Epithelial cell of alveolus of lung (primary cell): ENCODE measurements around a stretch of chr17.

DNA sequence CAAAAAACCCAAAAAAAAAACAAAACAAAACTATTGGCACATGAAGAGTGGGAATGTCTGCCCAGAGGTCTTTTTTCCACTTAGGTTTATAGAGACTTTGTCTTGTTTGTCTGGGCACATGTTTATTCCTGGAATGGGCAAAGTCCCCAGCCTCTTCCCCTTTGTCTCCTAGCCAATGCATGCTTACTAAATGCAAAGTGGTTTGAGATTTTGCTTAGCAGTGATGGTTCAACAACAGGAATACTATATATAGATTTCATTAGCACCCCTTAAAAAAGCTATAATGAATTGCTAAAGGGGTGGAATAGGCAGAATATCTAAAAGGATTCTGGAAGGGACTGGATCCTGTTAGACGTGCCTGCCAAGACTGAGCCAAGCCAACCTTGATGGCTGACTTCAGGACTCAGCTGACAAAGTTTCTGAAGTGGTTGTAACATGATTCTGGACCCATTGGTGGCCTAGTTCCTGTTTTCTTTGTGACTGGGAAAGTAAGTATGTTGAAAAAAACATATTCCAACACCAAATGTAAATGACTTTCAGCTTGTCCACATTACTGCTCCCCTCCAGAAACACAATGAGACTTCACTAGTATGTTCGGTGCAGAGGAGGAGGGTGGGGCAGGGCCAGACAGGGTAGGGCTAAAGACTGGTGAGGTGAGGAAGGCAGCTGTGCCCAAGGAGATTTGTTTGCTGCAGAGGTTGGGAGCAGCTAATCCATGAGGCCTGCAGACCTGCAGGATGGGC lies 26.2 kb downstream of the NMT1 start:
- RAMPAGE, long total RNA: no peak
- RRBS: no CpG with 5 or more reads among the region's 2 CpGs

GRCh38 chr17:45114755-45115305 lies 17.5 kb downstream of the PLCD3 start:
- RAMPAGE, long total RNA: no peak
- RRBS: no CpG with 5 or more reads among the region's 17 CpGs

DNA sequence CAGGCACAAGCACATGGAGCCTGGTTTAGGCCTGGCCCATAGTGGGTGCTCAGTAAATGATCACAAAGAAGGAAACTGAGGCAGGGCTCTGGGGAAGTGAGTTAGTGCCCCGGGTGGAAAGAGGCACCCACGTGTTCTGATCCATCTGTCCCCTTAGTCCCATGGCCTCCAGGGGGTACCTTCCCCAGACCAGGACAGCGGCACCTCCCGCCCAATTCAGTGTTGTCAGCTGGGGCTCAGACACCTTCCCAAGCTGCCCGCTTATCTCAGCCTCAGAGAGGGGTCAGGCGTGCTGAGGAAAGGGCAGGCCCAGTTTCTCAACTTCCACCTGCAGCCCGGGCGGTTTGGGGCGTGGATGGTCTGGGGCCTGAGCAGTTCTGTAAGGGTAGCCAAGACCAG lies 5.2 kb downstream of the PLCD3 start:
- RAMPAGE, long total RNA: no peak
- RRBS: no CpG with 5 or more reads among the region's 9 CpGs

DNA sequence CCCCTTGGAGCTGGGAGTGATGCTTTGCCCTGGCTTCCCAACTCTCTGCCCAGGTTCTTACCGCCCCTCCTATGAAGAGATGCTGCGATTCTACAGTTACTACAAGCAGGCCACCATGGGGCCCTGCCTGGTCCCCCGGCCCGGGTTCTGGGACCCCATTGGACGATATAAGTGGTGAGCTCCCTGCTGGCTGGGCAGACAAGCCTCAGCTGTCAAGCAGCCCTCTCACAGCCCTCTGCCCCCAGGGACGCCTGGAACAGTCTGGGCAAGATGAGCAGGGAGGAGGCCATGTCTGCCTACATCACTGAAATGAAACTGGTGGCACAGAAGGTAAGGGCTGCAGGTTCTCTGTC lies 936 bp downstream of the ACBD4 start:
- RAMPAGE, long total RNA: no peak
- RRBS: no CpG with 5 or more reads among the region's 6 CpGs

GRCh38 chr17:45137608-45138351 lies 2.3 kb downstream of the ACBD4 start:
- RAMPAGE, long total RNA: no peak
- RRBS: no CpG with 5 or more reads among the region's 11 CpGs

DNA sequence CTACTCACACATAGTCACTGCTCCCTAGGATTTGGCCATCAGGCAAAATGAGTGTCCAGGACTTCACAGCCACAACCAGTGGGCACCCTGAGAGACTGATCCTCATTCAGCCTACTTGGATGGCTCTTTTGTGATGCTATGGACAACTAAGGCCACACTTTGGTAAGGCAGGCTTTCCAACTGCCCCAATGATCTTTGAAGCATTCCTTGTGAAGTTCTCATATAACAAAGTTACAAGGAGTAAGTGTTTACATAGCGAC lies 3.6 kb upstream of the HEXIM2 start:
- RAMPAGE, long total RNA: no peak
- RRBS: no CpG with 5 or more reads among the region's 1 CpG

DNA sequence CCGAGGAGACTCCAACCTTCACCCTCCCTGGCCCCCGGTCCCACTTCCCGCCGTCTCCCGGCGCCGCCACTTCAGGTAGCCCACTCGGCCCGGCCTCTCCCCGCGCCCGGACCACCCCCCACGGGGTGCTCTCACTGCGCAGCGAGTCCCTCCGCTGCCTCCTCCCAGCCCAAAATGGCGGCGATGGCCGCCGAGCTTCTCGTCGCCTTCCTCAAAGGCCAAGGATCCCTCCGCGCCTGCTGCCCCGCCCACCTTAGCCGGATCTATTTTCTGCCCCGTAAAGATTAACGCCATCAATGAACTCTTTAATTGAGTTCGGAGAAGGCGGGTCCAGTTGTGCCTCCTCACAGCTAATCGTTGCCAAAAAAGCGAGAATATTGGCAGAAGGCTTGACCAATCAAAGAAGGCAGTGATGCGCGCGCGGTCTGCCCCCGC lies 332 bp upstream of the HEXIM2 start:
- RAMPAGE, long total RNA: start-site peak on the minus strand centred at position 194 of the sequence, 39 bp wide, 24 and 8 reads in 2 replicates
- RRBS: 0% methylated on average over 2 of the region's 37 CpGs

DNA sequence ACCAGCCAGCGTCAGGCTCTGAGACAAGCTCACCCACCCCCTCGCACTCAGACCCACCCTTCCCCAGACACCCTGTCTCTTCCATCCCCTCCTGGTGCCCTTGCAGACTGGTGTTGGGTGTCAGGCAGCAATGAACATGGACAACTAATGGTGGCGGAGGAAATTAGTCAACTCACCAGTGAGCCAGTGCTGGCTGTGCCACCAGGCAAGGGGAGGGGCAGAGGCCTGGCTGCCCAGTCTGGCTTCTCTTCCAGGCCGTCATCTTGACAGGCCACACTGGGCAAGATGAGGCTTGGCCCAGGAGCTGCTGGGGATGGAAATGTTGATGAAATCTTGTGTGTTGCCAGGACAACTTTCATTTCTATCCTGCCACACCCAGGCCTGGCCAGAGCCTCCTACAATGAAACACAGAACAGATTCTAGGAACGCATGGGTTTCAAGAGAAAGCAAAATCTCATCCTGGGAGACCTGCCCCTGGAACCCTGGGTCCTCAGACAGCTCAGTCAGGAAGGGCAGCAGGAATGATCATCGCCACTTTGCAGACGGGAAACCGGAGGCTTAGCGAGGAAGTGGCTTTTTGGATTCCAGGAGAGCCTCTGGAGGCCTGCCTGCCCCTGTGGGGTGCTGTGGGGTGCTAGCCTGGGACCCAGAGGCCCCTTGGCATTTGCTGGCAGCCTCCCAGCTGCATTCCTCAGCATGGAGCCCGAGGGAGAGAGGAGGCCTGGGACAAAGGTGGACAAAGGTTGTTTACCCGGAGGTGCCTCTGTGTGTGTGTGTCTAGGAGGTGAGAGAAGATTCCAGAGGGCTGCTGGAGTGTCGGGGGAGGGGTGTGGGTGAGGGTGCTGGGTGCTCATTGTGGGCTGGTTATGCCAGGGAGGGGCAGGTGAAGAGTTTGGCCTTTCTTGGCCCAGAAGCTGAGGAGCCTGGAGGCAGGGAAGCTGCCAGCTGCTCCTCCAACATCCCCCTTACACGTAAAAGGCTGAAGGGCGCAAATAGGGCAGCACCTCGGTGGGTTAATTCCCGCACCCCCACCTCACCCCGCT lies 9.4 kb downstream of the HEXIM2 start:
- RAMPAGE, long total RNA: no peak
- RRBS: no CpG with 5 or more reads among the region's 17 CpGs

GRCh38 chr17:45190368-45190926 lies 28.8 kb downstream of the HEXIM2 start:
- RAMPAGE, long total RNA: no peak
- RRBS: no CpG with 5 or more reads among the region's 8 CpGs

- RAMPAGE, long total RNA: no peak
- RRBS: no CpG with 5 or more reads among the region's 18 CpGs
These were observed 15.5 kb downstream of the FMNL1 start for GRCh38 chr17:45236846-45237868.

GRCh38 chr17:45273365-45274389 lies 11.8 kb upstream of the SPATA32 start:
- RAMPAGE, long total RNA: no peak
- RRBS: no CpG with 5 or more reads among the region's 24 CpGs

- RAMPAGE, long total RNA: no peak
- RRBS: no CpG with 5 or more reads among the region's 9 CpGs
These were observed 16.3 kb upstream of the SPATA32 start for GRCh38 chr17:45278173-45278709.

GRCh38 chr17:45288756-45288976 lies 26.8 kb upstream of the SPATA32 start:
- RAMPAGE, long total RNA: no peak
- RRBS: no CpG with 5 or more reads among the region's 9 CpGs

DNA sequence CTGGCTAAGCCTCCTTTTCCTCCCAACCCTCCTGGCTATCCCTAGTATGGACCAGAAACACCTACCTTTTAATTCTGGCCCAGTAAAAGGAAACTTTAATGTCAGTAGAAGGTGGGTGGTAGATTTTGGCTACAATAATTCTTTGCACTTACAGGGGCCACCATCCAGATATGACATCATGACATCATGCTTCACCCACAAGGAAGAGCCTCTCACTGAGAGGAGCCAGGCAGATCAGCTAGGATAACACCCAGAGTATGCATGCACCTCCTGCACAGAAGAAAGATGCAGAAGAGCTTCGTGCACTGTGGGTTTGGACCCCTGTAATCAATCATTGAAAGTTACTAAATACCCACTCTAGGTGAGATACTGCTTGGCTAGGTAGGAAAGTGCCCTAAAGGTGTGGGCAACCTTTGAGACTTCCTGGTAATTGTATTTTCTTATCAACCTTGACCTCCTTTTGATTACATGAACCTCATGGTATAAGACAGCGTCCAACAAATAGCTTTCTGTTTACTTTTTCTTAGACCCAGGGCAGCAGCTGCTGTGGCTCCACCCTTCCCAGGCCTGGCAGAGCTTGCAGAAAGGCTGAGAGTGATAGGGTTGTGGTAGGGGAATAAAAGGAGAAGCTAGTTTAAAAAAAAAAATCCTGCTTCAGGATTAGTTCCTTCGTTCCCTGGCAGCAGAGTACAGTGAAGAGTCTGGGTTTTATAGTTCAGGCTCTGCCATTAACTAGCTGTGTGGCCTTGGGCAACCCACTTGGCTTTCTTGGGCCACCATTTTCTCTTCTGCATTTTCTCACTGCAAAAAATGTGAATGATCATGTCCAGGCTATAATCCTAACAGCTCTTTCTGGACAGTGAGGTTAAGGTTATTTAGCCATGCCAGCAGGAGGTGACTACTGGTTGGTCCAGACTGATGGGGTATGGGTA lies 6.2 kb downstream of the MAP3K14 start:
- RAMPAGE, long total RNA: no peak
- RRBS: no CpG with 5 or more reads among the region's 3 CpGs

- RAMPAGE, long total RNA: no peak
- RRBS: 35% methylated on average over 7 of the region's 20 CpGs
These were observed 7.3 kb downstream of the ARHGAP27 start for GRCh38 chr17:45425040-45426141.

- RAMPAGE, long total RNA: no peak
- RRBS: no CpG with 5 or more reads among the region's 22 CpGs
These were observed 2.3 kb downstream of the ARHGAP27 start for GRCh38 chr17:45430377-45430804.

- RAMPAGE, long total RNA: no peak
- RRBS: 5% methylated on average over 4 of the region's 23 CpGs
These were observed 1.9 kb downstream of the ARHGAP27 start for GRCh38 chr17:45430805-45431201.

DNA sequence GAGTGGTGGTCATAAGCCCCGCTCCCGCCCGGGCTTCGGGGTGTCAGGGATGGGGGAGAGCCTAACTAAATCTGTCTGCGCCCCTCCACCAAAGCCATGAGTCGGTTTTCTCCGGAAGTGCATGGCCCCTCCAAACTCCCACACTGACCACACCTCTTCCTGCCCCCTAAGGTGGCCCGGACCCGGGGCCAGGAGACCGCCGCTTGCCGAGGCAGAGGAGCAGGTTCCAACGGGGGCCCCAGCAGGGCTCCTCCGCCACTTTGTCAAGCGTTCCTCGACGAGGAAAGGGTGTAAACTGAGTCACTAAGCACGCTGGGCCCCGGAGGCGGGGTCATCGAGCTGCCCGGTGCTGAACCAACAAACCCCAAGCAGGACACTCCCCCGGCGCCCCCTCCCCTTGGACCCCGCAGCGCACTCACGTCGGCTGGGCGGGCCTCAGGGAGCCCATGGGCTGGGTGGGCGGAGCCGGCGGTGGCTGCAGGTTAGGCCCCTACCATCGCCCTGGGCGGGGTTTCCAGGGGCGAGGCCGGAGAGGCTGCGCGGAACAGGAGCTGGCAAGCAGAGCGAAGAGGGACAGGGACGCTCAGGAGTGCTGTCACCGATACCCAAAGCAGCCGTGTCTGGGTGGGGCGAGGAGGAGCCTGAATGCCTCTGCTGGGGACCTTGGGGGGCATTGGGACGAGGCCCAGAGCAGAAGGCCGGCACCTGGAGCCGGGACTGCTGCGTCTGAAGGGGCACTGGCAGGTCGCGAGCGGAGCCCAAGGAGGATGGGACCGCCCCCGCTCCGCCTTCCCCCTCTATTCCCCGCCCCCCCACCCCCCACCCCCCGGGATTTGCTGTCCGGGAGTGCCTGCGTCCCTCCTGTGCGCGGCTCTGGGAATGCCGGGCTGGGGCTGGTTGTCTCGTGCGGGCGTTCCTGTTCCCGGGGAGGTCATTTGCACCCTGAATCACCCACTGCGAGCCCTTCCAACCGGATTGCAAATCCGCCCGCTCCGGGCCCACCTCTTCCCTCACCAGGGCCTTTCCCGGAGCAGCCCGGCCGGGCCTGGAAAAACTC lies 1.1 kb downstream of the ARHGAP27 start:
- RAMPAGE, long total RNA: no peak
- RRBS: 2% methylated on average over 19 of the region's 72 CpGs

GRCh38 chr17:45441832-45442300 lies 9.2 kb upstream of the ARHGAP27 start:
- RAMPAGE, long total RNA: no peak
- RRBS: no CpG with 5 or more reads among the region's 9 CpGs

GRCh38 chr17:45703364-45703652 lies 80.8 kb upstream of the CRHR1 start:
- RAMPAGE, long total RNA: no peak
- RRBS: no CpG with 5 or more reads among the region's 5 CpGs